HT1080 (cell line): ENCODE measurements around the genes PRMT6, FNDC7 and ELAPOR1.

DNA sequence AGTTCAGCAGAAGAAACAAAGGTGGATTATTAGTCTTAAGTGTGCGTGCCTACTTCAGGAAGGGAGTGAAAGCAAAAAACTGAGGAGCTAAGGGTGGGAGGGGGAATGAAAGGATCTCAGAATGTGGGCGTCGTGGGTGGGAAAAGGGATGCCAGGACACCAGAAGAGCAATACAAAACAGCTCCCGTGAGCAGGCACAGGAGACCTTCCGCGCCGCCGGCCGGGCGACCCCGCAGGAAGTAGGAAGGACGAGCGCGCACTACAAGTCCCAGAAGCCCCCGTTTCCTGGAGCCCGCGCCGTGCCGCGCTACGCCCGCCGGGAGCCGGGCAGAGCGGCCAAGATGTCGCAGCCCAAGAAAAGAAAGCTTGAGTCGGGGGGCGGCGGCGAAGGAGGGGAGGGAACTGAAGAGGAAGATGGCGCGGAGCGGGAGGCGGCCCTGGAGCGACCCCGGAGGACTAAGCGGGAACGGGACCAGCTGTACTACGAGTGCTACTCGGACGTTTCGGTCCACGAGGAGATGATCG lies at the start of gene PRMT6:
Gene PRMT6, plus strand, starts transcription at position 300 of the 525 bp plus-strand sequence.
RAMPAGE:
- cytosol, long total RNA, result no peak
- long total RNA, result no peak
- nucleus, long total RNA, result no peak

DNA sequence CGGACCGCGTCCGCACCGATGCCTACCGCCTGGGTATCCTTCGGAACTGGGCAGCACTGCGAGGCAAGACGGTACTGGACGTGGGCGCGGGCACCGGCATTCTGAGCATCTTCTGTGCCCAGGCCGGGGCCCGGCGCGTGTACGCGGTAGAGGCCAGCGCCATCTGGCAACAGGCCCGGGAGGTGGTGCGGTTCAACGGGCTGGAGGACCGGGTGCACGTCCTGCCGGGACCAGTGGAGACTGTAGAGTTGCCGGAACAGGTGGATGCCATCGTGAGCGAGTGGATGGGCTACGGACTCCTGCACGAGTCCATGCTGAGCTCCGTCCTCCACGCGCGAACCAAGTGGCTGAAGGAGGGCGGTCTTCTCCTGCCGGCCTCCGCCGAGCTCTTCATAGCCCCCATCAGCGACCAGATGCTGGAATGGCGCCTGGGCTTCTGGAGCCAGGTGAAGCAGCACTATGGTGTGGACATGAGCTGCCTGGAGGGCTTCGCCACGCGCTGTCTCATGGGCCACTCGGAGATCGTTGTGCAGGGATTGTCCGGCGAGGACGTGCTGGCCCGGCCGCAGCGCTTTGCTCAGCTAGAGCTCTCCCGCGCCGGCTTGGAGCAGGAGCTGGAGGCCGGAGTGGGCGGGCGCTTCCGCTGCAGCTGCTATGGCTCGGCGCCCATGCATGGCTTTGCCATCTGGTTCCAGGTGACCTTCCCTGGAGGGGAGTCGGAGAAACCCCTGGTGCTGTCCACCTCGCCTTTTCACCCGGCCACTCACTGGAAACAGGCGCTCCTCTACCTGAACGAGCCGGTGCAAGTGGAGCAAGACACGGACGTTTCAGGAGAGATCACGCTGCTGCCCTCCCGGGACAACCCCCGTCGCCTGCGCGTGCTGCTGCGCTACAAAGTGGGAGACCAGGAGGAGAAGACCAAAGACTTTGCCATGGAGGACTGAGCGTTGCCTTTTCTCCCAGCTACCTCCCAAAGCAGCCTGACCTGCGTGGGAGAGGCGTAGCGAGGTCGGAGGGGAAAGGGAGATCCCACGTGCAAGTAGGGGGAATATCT lies 753 bp downstream of the PRMT6 start:
RAMPAGE:
- cytosol, long total RNA, result no peak
- long total RNA, result no peak
- nucleus, long total RNA, result no peak

DNA sequence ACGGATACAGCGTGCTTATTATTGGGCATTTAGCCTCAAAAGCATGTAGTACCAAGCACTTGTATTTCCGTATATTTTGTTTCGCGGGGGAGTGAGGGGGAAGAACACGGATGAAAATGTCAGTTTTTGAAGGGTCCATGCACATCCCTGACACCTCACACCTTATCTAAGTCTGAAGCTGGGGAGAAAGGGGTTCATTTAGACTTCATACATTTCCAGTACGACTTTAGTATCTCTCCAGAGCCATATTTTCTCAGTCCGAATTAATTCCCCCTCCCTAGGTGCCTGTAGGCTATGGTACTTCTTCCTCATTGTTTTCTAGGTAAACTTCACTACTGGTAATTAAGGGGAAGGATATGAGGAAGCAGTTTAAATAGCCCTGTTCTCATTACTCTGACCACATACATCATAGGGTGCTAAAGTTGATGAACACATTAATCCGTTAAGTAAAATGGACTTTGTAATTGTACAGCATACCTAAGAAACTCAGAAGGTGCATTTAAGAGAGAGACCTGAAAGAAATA lies 1.6 kb downstream of the PRMT6 start:
RAMPAGE:
- cytosol, long total RNA, result no peak
- long total RNA, result no peak
- nucleus, long total RNA, result no peak

GRCh38 chr1:107139556-107140719 lies 901 bp upstream of the NTNG1 start:
RAMPAGE:
- cytosol, long total RNA, result no peak
- long total RNA, result start-site peak on the plus strand at chr1:107140063-107140109, 24 reads; start-site peak on the plus strand at chr1:107140342-107140379, 7 reads
- nucleus, long total RNA, result no peak

GRCh38 chr1:107682381-107683682 lies 282.1 kb downstream of the VAV3 start:
RAMPAGE:
- cytosol, long total RNA, result no peak
- long total RNA, result no peak
- nucleus, long total RNA, result no peak

DNA sequence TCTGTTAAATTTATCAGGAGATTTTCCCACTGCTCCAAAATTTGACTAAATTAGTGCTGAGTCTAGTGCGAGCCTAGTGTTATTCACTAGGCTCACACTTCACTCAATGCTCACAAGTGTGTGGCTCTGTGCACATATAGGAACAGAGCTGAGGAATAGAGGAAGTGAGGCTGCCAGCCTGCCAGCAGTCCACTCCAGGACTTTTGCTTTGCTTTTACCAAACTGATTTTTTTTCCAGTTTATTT lies 87.3 kb downstream of the VAV3 start:
RAMPAGE:
- cytosol, long total RNA, result no peak
- long total RNA, result no peak
- nucleus, long total RNA, result no peak

DNA sequence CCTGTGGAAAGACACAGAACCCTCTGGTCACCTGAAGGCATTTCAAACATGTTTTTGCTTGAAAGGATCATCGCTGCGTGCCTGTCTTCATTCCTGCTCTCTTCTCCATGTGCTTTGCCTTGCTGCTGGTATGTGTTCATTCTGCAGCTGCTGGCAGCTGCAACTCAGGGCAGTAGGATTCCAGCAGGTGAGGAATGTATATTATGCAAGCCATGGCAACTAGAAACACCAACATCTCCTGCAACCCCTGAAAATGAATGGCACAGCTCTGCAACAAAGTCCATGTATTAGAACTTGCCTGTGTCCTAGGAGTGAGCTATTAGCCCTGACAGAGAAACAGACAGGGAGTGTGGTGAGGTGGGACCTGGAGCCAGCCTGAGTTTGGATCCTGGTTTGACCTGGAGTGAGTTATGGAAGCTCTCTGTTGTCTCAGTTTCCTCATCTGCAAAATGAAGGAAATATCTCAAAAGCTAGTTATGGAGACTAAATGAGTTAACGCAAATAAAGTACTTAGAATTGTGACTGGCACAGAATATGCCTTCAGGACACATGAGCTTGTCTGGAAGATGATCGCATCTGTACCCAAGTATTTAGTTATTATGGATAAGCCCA lies 81.3 kb upstream of the VAV3 start:
RAMPAGE:
- cytosol, long total RNA, result no peak
- long total RNA, result no peak
- nucleus, long total RNA, result no peak

GRCh38 chr1:108107606-108107985 lies 92.5 kb downstream of the SLC25A24 start:
RAMPAGE:
- cytosol, long total RNA, result no peak
- long total RNA, result no peak
- nucleus, long total RNA, result no peak

DNA sequence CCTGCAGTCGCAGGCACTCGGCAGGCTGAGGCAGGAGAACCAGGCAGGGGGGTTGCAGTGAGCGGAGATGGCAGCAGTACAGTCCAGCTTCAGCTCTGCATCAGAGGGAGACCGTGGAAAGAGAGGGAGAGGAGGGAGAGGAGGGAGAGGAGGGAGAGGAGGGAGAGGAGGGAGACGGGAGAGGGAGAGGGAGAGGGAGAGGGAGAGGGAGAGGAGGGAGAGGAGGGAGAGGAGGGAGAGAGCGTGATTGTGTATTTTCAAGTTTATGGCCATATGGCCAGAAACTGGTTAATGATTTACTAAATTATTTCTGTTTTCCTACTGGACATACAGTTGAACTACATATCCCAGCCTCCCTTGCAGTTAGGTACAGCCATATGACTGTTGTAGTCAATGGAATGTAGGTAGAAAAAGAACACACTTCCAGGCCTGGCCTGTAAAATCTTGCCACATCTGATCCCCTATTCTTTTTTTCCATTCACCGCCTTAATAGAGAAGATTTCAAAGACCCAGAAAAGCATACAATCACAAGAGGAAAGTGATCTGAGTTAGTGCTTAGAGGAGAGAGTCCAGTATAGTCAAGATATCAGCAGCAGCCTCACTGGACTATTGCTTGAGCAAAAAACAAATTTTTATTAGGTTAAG lies 23.1 kb upstream of the EEIG2 start:
RAMPAGE:
- cytosol, long total RNA, result no peak
- long total RNA, result no peak
- nucleus, long total RNA, result no peak

DNA sequence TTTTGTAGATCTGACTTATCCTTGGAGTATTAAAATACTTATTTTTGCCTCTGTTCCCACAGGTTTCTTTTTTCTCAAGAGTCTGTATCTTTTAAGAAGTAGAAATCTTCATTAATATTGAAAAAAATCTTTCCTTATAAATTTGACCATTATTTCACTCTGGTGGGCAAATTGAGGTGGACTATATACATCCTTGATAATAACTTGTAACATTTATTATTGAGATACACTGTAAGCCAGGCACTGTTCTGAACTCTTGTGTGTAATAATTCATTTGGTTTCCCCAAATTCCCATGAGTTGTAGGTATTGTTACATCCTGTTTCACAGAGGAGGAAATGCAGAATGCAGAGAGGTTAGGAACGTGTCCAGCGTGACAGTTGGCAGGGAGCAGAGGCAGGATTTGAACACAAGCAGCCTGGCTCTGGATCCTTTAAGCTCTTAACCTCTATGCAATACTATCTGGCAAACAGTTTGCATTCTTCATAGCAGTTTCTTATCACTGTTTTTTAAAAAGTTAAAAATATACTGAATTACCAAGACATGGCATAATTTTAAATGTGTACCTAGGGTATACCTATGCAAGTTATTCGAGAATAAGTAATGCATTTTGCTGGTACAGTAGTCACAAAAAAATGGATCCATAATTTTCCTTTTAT lies 30.5 kb downstream of the EEIG2 start:
RAMPAGE:
- cytosol, long total RNA, result no peak
- long total RNA, result no peak
- nucleus, long total RNA, result no peak

GRCh38 chr1:108703454-108703692 lies 9.3 kb upstream of the FNDC7 start:
RAMPAGE:
- cytosol, long total RNA, result no peak
- long total RNA, result no peak
- nucleus, long total RNA, result no peak

DNA sequence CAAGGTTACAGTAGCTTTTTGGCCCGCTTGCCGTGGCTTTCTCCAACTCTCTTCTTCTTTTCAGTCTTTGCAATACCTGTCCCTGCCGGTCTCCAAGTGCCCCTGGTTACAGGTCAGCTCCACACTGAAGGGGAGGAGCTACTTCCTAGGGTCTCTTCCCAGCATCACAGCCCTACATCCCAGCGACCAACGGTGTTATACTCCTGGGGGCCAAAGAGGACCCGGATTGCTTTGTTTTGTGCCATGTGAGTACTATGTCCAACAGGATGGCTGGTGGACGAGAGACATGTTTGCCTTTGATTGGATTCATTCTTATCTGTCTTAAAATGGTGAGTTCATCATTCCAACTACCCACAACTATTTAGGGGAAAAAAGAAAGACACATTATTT lies at the start of gene FNDC7:
Gene FNDC7, plus strand, starts transcription at position 241 of the 390 bp plus-strand sequence.
RAMPAGE:
- cytosol, long total RNA, result no peak
- long total RNA, result no peak
- nucleus, long total RNA, result no peak

RAMPAGE:
- cytosol, long total RNA, result no peak
- long total RNA, result no peak
- nucleus, long total RNA, result no peak
These were observed 20.4 kb downstream of the GPSM2 start for GRCh38 chr1:108897156-108897678.

DNA sequence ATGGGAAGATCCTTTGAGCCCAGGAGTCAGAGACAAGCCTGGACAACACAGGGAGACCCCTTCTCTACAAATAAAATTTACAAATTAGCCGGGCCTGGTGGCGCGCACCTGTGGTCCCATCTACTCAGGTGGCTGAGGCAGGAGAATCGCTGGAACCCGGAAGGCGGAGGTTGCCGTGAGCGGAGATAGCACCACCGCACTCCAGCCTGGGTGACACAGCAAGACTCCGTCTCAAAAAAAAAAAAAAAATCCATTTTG lies 717 bp downstream of the CLCC1 start:
RAMPAGE:
- cytosol, long total RNA, result no peak
- long total RNA, result no peak
- nucleus, long total RNA, result no peak

GRCh38 chr1:109040913-109041759 lies 766 bp downstream of the WDR47 start:
RAMPAGE:
- cytosol, long total RNA, result no peak
- long total RNA, result no peak
- nucleus, long total RNA, result no peak

RAMPAGE:
- cytosol, long total RNA, result no peak
- long total RNA, result no peak
- nucleus, long total RNA, result no peak
These were observed at the start of gene ELAPOR1 for GRCh38 chr1:109113585-109114660. Gene ELAPOR1 (plus strand): TSS chr1:109114115.

DNA sequence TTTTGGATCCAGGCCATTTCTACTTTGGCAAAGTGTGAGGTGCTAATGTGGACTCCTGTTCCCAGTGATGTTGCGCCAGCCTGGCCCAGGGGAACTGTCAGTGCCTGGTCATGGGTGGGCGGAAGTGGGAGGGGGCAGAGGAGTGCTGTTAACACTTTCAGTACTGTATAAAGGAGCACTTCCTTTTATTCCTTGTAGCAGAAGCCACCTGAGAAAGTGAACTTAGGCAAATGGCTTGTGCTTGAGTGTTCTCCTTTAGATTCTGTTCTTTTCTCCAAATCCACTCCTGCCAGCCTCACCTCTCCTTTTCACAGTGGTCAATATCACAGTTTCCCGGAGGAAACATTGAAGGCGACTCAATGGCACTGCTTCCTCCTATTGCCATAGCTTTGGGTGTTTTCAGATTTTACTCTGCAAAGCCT lies 20.0 kb downstream of the ELAPOR1 start:
RAMPAGE:
- cytosol, long total RNA, result no peak
- long total RNA, result no peak
- nucleus, long total RNA, result no peak

RAMPAGE:
- cytosol, long total RNA, result no peak
- long total RNA, result no peak
- nucleus, long total RNA, result no peak
These were observed 21.0 kb downstream of the ELAPOR1 start for GRCh38 chr1:109134955-109135222.

GRCh38 chr1:109235905-109236679 lies 13.2 kb upstream of the CELSR2 start:
RAMPAGE:
- cytosol, long total RNA, result no peak
- long total RNA, result no peak
- nucleus, long total RNA, result no peak

DNA sequence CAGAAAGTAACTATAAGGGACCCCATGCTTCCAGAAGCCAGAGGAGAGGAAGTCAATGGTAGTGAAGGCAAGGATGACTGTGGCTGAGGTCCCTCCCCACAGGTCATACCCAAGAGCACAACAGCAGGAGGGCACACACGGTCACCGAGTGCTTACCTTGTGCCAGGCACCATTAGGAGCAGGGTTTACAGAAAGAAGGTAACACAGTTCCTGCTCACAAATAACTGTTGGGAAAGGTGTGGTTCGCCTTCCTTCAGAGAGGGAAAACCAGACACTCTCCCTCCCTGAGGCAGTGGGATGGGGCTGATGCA lies 9.5 kb upstream of the CELSR2 start:
RAMPAGE:
- cytosol, long total RNA, result no peak
- long total RNA, result no peak
- nucleus, long total RNA, result no peak